Colic lymph node (tissue), 1 donor: ENCODE data around the genes CELA3A, HTR1D and PNRC2.

DNA sequence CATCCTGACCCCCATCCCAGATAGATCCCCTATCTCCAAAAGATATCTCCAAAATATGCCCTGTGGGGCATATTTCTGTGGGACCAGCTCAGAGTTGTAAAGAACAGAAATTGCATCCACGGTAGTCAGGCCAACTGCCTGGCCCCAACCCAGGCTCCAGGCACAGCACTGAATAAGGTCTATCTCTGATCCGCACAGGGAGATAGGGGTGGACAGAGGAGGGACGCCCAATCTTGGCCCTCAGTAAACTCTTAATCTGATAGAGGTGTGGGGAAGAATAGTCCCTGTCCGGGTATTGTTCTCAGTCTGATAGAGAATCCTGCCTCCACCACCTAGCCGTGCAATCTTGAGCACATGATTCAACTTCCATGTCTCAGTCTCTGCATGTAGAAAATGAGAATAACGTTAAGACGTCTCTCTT lies 2.0 kb upstream of the HSPG2 start:
- PRO-cap, result no peak

DNA sequence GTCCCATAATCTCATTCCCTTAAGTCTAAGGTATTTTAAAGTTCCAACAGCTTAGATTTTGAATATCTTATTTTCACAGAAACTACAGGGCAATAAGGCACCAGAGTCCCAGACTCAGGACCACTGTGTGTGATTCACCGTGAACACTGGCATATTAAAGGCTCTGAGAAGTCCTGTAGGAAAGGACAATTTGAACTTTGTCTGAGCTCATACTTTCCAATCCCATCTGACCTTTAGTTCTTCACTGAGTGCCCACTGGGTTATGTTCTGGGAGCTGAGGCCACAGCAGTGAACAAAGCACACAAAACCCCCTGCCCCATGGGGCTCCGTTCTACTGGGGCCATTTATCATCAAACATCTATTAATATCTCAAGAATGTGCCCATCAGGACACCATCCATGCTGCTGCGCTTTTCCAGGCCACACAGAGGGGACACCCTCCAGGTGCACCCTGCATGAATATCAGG lies 3.6 kb upstream of the CELA3B start:
- PRO-cap, result no peak

DNA sequence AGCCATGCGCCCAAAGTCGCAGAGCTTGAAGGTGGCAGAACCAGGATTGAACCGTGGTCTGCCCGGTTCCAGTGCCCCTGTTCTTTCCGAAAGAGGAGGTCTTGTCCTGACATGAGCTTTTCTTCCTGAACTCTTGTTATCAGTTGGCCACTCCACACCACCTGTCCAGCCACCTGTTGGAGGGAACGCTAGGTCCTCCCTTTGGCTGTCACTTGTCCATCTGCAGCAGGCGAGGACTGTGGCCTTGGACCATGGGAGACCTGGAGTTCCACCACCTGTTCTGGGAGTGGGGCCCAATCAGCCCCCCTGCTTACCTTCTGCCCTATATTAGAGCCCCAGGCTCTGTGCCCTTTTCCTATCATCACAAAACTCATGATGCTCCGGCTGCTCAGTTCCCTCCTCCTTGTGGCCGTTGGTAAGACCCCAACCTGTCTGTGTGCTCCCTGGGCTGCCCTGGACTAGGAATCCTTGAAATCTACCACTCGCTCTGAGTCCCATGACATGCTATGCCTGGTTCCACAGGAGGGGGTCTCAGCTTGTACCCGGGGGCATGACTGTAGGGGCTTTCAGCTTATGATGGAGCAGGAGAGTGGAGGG lies at the start of gene CELA3A:
Gene CELA3A (plus strand): TSS at position 355 of the 597 bp plus-strand sequence.
- PRO-cap, result no peak

DNA sequence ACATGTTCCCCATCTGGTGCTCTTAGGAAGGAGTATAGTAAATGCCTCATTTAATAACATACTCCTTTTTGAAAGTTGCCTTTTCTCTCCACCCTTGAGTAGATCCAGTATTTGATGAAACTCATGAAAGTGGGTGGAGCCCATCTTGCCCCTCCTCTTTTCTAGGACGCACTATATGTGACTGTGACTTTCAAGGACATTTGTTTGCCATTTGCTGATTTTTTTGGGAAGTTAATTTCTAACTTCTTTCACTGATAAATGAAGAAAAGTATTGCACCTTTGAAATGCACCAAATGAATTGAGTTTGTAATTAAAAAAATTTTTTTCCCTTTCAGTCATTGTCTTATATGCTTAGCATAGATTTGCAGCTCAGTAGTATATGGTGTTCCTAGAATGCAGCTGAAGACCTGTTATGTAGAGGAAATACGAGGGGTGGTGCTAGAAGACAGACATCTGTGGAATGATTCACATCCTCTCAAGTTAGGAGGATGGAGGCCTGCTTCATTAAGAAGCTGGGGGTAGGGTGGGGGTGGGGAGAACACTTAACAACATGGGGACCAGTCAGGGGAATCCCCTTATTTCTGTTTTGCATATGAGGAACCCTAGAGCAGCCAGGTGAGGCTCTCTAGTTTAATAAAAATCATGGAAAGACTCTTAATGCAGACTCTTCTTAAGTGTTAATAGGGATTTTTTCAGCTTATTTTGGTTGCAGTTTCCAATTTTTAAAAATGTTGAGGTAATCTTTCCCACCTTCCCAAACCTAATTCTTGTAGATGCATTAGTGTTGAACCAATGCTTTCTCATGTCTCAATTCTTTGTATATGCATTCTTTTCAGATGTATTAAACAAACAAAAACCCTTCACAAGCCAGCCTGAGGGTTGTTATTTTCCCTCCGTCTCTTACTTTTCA lies 39.8 kb downstream of the CDC42 start:
- PRO-cap, result no peak

GRCh38 chr1:22629060-22629483 lies 7.4 kb upstream of the C1QA start:
- PRO-cap, result no peak

DNA sequence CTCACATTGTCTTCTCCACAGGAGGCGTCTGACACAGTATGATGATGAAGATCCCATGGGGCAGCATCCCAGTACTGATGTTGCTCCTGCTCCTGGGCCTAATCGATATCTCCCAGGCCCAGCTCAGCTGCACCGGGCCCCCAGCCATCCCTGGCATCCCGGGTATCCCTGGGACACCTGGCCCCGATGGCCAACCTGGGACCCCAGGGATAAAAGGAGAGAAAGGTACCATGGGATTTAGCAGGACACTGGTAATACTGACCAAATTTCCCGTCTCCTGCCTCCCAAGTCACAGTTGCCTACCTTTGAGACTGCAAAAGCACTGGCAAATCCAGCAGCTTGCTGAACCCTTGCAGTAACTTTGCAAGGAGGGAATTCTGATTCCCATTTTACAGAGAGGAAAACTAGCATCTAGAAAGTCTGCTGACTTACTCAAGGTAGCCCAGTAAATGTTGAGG lies 6.4 kb downstream of the C1QB start:
- PRO-cap, result no peak

DNA sequence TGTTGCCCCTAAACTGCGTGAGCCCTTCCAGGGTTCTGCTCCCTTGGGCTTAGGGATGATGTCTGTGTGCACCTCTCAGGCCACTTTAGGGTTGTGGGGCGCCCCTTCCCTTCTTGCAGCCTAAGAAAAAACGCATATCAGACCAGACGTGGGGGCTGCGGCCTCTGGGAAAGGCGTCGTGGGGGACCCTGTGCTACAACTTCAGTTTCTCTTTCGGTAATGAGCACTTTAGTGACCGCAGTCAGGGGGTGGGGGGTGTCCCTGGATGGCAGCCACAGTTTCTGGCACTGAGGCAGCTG lies 1.6 kb downstream of the EPHB2 start:
- PRO-cap, result unidirectional peak, minus-strand start at position 203 of the sequence

DNA sequence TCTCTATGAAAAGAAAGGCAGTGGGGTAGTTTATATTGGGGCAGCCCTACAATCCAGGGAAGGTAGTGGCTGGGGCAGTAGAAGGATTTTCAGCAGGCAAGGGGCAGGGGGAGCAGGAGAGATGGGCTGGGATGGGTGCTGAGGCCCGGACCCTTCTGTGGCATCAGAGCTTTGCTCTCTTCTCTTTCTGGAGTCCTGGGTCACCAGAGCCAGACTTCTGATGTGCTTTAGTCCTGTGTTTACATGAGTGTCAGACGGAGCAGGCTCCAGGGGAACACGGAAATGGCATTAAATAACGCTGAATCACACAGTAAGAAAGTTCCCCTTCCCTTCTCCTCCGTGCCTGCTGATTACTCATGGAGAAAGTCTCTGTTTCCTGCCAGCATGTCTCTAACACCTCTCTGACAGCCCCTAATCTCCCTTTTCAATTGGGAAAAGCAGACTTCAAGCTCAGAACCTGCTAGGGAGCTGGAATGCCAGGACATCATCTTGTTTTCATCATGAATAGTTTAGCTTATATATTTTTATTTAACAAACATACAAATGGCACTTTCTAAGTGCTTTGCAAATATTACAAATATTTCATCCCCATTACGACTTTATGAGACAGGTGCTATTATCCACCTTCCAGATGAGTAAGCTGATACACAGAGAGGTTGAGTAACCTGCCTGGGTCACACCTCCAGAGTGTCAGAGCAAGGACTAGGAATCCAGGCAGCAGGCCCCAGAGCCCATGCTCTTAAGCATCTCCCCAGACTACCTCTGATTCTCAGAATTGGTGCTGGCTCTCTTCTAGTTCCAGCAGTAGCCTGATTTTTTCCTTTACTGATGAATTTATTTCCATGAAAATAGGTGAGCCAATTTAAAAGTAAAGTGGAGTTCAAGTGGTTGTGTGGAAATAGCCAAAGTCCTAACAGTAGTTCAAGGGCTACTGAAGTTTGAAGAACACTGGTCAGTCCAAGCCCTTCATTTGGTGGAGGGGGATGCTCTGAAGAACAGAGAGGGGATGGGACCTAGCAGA lies 39.9 kb downstream of the EPHB2 start:
- PRO-cap, result no peak

DNA sequence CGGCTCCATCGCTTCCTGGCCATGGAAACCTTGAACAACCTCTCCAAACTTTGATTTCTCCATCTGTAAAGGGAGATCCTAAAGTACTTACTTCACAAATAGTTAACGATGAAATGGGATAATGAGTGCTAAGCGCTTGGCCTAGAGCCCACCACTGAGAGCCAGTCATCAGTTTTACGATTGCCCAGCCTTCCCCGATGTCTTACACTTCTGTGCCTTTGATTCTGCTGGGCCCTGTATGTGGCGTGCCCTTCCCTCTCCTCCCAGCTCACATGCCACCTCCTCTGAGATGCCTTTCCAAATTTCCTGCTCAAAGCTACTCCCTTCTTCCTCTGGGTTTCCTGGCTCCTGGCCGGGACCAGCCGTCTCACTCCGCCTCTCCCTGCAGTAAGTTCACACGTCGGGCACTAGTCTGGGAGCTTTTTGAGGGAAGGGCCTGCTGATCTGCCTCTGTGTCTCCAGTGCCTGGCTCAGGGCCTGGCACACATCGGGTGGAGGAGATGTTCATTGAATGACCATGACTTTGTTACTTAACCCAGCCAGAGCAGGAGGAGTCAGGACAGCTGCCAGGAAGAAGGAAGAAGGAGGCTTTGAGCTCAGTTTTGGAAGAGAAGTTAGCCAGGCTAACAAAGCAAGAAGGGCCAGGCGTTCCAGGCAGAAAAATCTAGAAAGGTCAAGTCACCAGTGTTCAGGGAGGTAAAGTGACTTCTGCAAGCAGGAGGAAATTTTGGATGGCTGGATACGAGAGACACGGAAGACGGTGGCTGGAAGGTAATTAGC lies 63.4 kb downstream of the EPHB2 start:
- PRO-cap, result no peak

GRCh38 chr1:22780592-22781076 lies 70.0 kb downstream of the EPHB2 start:
- PRO-cap, result no peak

DNA sequence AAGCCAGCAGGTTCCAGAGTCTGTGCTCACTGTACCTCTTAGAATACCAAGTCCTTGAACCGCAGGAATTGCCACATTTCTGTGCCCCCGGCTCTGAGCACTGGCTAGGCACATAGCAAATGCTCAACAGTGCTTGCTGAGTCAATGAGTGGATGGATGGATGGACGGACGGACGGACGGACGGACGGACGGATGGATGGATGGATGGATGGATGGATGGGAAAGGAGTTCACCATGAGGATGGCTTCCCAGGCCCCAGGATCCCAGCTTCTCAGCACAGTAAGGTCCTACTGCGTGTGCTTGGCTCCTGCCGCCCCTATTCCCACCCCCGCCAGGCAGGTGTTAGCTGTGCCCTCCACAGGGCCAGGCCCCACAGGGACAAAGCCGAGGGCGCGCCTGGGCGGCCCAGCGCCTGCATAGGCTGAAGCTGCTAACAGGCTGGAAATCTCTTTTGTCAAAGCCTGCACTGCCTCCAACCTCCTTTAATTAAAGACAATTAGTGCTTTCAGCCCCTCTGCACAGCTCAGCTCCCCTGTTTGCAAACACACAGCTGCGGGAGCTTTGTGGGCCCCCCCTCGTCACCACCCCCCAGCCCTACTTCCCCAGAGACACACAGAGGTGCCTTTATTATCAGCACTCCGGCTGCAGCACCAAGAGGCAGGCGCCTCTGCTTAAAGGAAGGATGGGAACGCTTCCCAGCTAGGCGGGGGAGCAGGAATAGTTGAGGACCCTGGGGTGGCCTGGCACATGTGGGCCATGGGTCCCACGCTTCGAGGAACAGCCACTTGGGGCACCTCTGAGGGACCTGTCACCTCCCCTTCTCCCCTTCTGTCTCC lies 95.9 kb downstream of the EPHB2 start:
- PRO-cap, result no peak

GRCh38 chr1:23216768-23217827 lies at the start of gene HTR1D:
Gene HTR1D (minus strand): TSS chr1:23217502.
- PRO-cap, result no peak

GRCh38 chr1:23523974-23524636 lies 6.9 kb downstream of the E2F2 start:
- PRO-cap, result no peak

GRCh38 chr1:23524646-23525672 lies 6.1 kb downstream of the E2F2 start:
- PRO-cap, result no peak

GRCh38 chr1:23525781-23526811 lies 4.9 kb downstream of the E2F2 start:
- PRO-cap, result unidirectional peak, minus-strand start at chr1:23525938

DNA sequence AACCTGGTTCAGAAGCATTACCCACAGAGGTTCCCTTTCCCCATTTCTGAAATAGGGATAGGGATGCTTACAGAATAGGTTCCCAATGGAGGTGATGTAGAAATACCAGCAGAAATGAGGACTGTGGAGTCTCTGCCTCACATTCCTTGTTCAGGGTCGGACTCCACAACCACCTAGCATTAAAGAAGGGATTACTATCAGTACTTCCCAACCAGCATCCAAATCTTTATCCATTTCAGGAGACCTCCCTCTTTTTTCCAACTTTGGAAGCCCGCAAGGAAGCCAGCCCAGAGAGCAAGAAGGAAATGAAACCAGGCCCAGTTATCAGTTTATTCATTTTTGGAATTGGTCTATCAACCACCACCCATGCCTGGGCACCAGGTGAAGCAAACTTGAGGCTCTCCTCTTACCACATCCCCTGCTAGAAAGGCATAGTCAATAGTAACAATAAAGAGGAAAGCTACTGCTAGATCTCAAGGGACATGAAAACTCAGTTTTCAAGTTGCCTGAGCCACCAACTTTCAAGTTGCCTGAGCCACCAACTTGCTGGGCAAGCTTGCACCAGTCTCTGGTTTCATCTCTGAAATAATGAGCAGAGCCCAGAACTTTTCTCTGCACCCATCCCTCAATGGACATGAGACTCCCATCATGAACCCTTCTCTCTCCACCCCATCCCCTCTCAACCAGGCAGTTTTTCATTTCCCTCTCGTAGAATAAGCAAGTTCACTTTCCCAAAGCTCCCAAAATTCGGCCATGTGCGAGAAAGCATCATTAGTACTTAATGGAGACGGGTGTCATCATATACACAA lies 2.0 kb downstream of the ID3 start:
- PRO-cap, result no peak

DNA sequence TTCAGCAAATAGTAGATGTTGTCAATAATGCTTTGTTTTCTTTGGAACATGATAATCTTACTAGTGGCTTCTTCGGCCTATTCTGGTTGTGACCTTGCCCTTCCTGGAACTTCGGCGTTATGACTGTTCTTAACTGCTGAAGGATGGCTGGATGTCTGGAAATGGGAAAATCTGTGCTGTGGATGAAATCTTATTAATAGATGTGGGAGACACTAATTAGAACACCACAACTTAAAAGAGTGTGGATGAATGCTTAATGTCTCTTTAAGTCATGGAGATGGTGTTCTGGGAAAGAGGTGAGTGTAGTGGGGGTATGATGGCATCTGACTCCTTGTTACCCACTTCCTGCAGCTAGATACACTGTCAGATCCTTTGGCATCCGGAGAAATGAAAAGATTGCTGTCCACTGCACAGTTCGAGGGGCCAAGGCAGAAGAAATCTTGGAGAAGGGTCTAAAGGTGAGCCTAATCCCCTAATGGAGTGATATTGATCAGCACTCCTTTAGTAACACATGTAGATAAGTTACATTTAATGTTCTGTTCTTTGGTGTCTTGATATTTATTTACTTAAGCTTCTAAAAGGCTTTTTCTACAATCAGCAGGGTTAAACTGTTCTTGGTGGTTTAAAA lies 2.0 kb downstream of the RPL11 start:
- PRO-cap, result no peak

DNA sequence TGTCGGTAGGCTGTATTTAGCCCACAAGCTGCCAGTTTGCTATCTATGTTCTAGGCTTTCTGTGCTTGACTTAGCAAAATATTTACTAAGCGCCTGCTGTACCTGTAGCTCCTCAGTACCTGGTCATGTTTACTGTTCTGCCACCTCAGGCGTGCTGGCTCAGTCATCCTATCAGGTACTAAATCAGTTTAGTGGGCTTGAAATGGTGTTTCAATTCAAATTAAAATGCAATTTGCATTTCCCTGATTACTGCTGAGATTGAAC lies 15.7 kb upstream of the ELOA start:
- PRO-cap, result no peak

GRCh38 chr1:23801756-23802377 lies 1.3 kb upstream of the GALE start:
- PRO-cap, result no peak

DNA sequence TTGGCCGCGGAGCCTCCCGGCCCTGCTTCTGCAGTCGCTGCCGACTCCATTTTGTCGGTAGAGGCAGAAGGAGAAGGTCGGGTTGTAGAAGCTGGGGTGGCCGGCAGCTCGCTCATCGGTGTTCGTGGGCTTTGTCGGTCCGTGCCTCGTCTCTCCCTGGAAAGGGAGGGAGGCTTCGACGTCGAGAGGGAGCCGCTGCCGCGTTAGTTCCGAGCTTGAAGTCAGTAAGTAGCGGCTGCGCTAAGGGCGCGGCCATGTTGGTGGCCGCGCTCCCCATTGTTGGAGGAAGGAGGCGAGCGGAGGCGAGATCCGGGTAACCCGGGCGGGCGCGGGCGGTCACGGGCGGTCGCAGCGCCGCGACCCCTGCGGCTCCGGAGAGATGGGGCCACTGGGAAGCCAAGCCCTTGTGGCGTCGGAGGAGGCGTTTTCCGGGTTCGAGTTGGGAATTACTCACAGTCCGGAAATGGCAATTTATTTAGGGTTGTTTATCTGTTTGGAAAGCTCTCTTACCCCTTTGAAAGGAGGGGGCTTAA lies at the start of gene PNRC2:
Gene PNRC2 (plus strand): TSS at position 54 of the 533 bp plus-strand sequence.
- PRO-cap, result bidirectional peak, plus-strand start at position 54 of the sequence, minus-strand start outside the sequence; bidirectional peak, plus-strand start at position 305 of the sequence, minus-strand start at position 281 of the sequence